NCI-H460 (cell line): ENCODE measurements around the gene DUSP2.

DNA sequence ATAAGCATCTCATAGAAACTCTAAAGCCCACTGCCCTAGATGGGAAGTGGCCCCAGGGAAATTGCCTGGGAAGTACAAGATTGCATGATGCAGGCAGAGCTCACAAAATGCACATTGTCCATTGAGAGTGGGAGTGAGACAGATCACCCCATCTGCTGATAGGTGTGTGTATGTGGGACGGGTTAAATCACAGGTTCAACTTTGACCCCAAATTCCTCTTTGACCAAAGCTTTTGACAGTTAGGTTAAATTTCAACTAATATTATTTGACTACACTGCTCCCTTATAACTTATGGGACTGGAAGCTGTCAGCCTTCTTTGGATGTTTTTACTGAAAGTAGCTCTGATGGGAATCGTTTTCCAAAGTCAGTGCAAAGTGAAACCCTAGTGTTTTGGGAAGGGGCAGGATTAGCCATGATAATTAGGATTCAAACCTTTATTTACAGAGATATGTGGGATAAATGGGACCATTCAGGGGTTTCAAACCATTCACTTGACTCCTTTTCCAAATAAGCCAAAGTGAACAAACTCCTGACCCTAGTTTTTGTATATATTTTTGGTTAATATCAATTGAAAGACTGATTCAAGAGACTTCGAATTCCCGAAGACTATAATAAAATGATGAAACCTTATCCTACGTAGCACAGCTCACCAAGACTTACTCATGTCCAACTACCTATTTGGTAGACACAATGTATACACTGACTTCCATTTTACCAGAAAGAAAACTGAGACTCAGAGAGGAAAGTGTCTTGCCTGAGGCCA, 11.5 kb upstream of the FABP1 start:
RAMPAGE:
- cytosol, long total RNA = no peak
- long total RNA = no peak
- nucleus, long total RNA = no peak

DNA sequence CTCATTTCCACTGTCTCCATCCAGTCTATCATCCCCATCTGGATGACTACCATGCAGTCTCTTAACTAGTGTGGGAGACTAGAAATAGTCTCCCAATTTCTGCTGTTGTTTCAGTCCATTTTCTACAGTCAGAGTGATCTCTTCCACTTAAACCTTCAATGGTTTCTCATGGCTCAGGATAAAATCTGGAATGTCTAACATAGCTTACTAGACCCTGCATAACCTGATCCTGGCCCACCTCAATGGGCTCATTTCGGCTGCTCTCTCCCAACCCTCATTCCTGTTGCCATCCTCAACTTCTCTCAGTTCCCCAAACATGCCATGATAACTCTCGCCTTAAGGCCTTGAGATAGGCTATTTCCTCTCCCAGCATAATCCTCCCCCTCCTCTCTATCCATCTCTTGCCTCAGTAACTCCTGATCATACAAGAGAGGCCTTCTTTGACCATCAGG, 23.2 kb downstream of the EIF2AK3 start:
RAMPAGE:
- cytosol, long total RNA = no peak
- long total RNA = no peak
- nucleus, long total RNA = no peak

DNA sequence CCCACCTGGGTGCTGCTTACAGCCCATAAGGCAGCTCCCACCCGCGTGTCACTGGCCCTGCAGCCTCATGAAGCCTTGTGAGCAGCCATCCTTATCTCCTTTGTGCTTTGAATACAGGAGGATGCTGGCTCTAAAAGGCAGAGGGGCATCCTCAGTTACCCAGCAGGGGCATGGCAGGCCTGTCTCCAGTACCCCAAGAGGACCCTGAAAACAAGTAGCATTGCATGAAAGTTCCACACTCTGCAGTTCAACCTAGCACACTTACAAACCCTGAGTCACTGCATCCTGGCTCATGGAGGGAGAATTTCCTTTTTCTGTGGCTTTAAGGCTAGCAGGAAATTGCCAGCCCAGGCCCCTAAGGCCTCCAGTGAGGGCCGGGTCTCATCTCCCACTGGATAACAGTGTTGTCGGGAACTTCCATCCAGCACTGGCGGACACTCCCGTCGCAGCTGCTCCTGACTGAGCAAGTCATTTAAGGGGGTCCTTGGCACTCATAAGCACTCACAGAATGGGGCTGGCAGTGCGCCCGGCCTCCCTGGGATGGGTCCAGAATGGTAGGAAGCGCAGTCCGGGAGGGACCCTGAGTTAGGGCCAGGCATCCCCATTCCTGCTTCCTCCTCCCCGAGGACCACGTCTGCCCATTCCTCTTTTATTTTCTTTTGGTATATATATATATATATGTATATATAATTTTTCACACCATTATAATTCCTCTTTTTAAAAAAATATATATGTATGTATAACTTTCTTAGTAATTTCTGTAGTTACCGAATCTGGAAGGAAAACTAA, 137.3 kb downstream of the RPIA start:
RAMPAGE:
- cytosol, long total RNA = no peak
- long total RNA = no peak
- nucleus, long total RNA = no peak

DNA sequence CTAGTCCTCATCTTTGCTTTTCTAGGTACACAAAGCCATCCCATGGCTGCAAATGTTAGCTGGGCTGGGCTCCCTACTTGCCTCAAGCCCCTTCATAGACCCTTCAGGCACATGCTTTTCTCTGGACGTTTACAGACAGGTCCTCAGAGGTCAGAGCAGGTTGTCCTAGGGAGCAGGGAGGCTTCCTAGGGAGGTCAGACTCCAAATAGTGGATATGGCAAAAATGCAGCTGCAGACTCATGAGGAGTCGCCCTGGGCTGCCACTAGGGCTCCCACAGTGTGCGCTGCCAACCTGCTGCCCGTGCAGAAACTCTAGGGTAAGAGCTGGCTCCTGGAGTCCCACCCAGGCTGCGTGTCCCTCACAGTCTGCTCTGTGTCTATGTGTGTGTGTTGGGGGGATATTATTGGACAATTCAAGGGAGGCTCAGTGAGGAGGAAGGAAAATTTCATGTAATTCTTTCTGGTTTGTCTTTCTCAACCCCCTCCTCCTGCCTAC, 141.1 kb downstream of the RPIA start:
RAMPAGE:
- cytosol, long total RNA = no peak
- long total RNA = no peak
- nucleus, long total RNA = no peak

GRCh38 chr2:88838227-88838935, 146.9 kb downstream of the RPIA start:
RAMPAGE:
- cytosol, long total RNA = no peak
- long total RNA = no peak
- nucleus, long total RNA = no peak

RAMPAGE:
- cytosol, long total RNA = no peak
- long total RNA = no peak
- nucleus, long total RNA = no peak
Observed at GRCh38 chr2:88885871-88886398, 194.5 kb downstream of the RPIA start.

RAMPAGE:
- cytosol, long total RNA = no peak
- long total RNA = no peak
- nucleus, long total RNA = no peak
Observed at GRCh38 chr2:89010374-89010738, 318.9 kb downstream of the RPIA start.

GRCh38 chr2:89319895-89320266, 628.4 kb downstream of the RPIA start:
RAMPAGE:
- cytosol, long total RNA = no peak
- long total RNA = no peak
- nucleus, long total RNA = no peak

DNA sequence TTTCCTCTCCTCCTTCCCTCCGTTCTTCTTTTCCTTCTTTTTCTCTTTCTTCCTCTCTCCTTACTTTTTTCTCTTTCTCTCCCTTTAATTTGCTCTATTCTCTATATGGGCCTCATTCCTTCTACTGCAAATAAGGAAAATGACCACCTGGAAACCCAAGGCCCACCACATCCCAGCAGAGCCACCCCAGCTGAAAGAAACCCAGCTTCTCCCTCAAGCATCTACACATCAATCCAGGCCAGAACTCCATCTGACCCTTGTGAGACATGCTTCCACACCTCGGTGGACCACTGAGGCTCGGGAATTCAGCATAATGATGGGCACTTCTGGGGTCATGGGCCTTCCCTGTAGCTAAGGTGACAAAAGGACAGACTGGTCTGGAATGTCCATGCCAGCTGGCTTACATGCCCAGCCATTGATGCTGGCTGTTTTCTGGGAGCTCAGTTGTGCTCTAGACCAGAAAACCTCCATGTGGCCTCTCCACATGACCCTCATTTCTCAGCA, 874.4 kb downstream of the RPIA start:
RAMPAGE:
- cytosol, long total RNA = no peak
- long total RNA = no peak
- nucleus, long total RNA = no peak

DNA sequence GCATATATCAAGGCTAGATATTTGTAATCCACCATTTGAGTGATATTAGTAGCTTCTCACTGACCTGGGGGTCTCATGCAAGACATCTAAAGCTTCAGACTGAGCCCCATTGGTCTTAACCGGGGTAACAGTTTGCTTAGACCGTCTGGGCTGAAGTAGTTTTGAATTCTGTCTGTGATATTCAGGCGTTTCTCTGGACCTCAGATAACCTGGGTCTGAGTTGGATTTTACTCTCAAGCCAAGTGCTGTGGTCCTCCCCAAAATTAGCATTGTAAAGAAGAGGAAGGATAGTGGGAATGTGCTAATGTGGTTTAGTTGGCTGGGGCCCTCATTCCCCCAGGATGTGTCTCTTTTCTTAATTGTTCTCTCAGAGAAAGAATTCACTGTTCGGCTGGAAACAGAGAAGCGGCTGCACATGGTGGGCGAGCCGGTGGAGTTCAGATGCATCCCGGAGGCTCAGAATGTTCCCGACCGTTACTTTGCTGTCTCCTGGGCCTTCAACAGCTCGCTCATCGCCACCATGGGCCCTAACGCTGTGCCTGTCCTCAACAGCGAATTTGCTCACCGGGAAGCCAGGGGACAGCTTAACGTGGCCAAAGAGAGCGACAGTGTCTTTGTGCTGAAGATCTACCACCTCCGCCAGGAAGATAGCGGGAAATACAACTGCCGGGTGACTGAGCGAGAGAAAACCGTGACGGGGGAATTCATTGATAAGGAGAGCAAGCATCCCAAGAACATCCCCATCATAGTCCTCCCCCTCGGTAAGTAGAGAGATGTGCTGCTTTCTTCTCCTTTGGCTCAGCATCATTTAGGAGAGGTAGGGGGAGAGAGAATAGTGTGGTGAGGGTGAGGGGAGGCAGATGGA, 2842.4 kb upstream of the AQP7B start:
RAMPAGE:
- cytosol, long total RNA = no peak
- long total RNA = no peak
- nucleus, long total RNA = no peak

DNA sequence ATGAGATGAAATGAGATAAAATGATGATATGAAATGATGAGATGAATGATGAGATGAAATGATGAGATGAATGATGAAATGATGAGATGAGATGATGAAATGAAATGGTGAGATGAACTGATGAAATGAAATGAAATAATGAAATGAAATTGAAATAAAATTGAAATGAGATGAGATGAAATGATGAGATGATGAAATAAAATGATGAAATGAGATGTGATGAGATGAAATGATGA, 367.1 kb upstream of the AQP7B start:
RAMPAGE:
- cytosol, long total RNA = no peak
- long total RNA = no peak
- nucleus, long total RNA = no peak

DNA sequence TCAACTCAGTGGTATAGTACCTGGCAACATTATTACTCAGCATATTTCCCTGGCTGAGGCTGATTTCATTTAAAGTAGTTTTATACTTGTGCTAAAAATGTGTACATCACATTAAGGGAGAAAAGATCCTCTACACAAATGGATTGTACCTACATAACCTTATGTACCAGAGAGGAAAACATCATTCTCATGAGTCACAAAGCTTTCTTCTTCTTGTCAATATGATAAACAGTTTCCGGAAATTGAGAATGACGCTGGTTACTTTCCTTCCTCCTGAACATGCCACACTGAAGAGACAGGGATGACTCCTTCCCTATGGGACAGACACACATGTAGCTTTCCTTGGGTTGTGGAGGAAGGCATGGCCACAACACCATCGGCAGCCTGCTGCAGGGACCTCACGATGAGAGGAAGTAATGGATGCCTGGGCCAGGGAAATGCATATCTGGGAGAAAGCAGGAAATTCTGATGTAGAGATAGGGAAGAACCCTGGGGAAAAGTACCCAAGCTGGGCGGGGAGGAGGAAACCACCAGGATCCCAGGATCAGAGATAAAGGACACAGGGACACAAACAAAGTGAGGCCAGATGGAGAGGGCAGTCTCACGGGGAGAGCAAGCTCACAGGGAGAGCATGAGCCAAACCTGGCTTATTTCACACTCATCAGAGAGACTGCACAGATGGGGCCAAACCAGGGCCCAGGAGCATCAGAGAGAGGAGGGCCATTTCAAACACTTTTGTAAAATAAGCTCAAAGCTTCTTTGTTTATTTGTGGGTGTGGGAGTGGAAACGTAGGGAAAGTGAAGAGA, 10.7 kb upstream of the AQP7B start:
RAMPAGE:
- cytosol, long total RNA = no peak
- long total RNA = no peak
- nucleus, long total RNA = no peak

GRCh38 chr2:95057371-95058259, 32.1 kb downstream of the MAL start:
RAMPAGE:
- cytosol, long total RNA = no peak
- long total RNA = no peak
- nucleus, long total RNA = no peak

RAMPAGE:
- cytosol, long total RNA = no peak
- long total RNA = no peak
- nucleus, long total RNA = no peak
Observed at GRCh38 chr2:95333686-95334493, 36.7 kb downstream of the KCNIP3 start.

DNA sequence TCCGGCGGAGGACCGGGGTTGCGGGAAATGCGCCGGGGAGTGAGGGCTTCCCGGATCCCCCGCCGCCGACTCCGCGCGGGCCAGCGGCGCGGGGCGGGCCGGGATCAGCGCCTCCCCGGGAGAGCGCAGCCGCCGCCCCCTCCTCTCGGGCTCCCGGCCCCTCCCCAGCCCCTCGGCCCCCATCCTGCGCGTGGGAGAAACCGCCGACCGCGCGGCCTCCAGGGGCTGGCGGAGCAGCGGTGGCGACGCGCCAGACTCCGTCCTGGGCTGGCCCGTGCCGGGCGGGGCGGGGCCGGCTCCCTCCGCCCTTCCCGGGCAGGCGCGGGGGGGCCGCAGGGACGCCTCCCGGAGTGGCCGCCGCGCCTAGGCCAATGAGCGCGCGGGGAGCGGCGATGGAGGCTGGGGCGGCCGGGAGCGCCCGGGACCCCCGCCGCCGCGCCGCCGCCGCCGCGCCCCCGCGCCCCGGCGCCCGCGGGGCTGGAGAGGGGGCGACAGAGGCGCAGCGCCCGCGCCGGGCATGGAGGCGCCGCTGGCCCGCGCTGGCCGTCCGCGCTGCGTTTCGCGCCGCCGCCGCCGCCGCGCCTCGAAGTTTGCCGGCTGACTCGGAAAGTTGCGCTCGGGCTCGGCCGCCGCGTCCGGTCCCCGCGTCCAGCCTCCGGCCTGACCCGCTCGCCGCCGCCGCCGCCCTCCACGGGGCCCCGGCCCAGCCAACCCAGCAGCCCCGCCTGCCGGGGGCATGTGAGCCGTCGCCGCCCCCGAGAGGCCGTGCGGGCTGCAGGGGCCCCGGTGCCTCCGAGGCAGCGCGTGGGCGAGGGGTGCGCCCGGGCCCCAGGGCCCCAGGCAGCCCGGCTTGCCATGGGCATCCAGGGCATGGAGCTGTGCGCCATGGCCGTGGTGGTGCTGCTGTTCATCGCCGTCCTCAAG, 49.3 kb downstream of the KCNIP3 start:
RAMPAGE:
- cytosol, long total RNA = no peak
- long total RNA = no peak
- nucleus, long total RNA = no peak

RAMPAGE:
- cytosol, long total RNA = no peak
- long total RNA = no peak
- nucleus, long total RNA = no peak
Observed at GRCh38 chr2:96144889-96146033, at the start of gene DUSP2. Gene DUSP2, minus strand, starts transcription at chr2:96145440.

RAMPAGE:
- cytosol, long total RNA = no peak
- long total RNA = no peak
- nucleus, long total RNA = no peak
Observed at GRCh38 chr2:96146647-96147471, 1.6 kb upstream of the DUSP2 start.

DNA sequence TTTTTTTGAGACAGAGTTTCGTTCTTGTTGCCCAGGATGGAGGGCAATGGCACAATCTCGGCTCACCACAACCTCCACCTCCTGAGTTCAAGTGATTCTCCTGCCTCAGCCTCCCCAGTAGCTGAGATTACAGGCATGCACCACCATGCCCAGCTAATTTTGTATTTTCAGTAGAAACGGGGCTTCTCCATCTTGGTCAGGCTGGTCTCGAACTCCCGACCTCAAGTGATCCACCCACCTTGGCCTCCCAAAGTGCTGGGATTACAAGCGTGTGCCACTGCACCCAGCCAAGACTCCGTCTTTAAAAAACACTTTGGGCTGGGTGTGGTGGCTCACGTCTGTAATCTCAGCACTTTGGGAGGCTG, 20.4 kb downstream of the STARD7 start:
RAMPAGE:
- cytosol, long total RNA = no peak
- long total RNA = no peak
- nucleus, long total RNA = no peak

GRCh38 chr2:96234150-96234750, 25.6 kb upstream of the STARD7 start:
RAMPAGE:
- cytosol, long total RNA = no peak
- long total RNA = no peak
- nucleus, long total RNA = no peak

GRCh38 chr2:96258550-96259185, 7.1 kb downstream of the TMEM127 start:
RAMPAGE:
- cytosol, long total RNA = no peak
- long total RNA = no peak
- nucleus, long total RNA = no peak